Hair follicle dermal papilla cell (primary cell): Measurements from ENCODE around the gene NRCAM.

- CAGE, long polyA plus RNA, result no peak
These were observed 81.7 kb downstream of the ATXN7L1 start for GRCh38 chr7:105794536-105795359.

DNA sequence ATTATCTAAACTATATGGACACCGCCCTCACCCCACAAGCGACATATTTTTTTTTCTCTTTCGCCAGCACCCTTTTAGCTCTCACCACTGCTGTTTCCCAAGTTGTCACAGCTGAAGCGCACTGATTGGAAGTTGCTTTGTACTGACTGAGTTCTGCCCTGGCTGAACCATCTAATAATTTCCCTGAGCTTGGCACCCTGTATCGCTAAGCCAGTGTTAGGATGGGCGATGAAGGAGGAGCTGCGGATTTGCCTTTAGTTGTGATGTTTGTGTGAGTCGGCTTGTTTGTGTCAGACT lies 1.3 kb upstream of the ATXN7L1 start:
- CAGE, long polyA plus RNA, result no peak

DNA sequence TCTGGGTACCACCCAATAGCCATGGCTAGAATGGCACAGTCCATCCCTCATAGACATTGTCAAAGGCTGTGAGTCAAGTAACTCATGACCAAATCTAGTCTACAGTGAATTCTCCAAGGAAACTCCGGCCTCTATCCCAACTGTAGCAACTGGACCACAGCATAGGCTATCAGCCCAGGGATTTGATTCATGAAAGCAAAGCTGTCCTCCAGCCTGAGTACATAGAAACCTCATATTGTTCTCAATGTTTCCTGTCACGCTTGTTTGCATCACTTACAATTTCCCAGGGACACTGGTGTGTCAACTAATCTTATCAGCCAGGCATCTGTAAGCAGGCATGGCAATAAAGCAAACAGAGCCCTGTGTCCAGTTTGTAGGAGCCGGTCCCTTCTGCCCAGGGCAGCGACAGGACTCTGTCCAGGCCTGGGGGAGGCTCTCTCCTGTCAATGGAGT lies 23.0 kb upstream of the CDHR3 start:
- CAGE, long polyA plus RNA, result no peak

GRCh38 chr7:105990731-105990999 lies 27.6 kb downstream of the CDHR3 start:
- CAGE, long polyA plus RNA, result no peak

DNA sequence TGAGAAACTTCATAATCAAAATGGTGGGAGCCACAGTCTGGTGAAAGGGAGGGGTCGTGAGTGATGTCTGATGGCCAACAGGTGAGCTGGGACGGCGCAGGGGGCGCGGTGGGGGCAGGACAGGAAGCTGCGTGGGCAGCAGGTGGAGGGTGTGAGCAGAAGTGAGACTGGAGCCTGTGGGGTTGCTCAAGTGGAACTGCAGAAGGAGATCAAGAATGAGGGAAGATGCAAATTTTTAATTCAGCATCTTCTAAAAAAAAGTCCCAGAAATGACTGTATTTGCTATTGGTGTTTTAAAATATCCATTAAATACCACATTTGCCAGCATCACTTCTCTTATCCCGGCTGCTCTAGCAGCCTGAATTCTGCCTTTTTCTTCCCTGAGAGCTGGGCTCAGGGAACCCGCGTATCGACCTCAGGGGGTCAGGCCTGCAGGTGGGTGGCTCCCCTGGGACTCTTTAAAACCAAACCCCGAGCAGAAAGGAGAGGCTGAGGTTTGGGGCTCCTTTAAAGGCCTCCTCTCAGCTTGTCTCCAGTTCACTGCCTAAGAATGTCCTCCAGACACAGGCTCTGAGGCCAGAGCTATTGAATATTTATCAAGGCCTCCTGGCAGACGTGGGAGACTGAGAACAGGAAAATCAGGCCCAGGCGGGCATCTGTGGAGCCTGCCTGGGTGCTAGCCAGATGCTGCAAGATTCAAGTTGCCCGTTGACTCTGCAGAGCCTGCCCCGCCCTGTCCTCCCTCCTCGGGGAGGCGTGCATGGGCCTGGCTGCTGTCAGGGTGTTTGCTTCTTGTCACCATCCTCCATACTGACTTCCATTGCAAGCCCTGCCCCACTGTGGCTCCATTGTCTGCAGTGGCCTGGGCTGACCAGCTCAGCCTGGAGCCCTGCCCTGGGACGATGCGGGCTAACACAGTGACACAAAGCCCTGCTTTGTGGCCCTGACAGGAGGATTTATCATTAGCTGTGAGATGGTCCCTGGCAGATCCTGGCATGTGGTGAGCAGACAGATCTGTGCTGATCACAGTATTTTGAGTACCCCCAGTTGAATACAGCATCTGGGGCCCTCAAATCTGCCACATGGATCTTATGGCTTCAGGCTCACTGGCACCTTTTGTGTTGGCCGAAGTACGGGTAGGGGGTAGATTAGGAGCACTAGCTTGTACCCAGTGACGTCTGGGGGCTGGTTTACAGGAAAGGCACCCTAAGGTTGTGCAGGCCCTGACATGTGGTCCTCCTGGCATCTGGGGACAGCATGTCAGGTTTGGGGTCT lies 53.7 kb downstream of the SYPL1 start:
- CAGE, long polyA plus RNA, result no peak

- CAGE, long polyA plus RNA, result no peak
These were observed 64.5 kb upstream of the SYPL1 start for GRCh38 chr7:106176340-106177186.

DNA sequence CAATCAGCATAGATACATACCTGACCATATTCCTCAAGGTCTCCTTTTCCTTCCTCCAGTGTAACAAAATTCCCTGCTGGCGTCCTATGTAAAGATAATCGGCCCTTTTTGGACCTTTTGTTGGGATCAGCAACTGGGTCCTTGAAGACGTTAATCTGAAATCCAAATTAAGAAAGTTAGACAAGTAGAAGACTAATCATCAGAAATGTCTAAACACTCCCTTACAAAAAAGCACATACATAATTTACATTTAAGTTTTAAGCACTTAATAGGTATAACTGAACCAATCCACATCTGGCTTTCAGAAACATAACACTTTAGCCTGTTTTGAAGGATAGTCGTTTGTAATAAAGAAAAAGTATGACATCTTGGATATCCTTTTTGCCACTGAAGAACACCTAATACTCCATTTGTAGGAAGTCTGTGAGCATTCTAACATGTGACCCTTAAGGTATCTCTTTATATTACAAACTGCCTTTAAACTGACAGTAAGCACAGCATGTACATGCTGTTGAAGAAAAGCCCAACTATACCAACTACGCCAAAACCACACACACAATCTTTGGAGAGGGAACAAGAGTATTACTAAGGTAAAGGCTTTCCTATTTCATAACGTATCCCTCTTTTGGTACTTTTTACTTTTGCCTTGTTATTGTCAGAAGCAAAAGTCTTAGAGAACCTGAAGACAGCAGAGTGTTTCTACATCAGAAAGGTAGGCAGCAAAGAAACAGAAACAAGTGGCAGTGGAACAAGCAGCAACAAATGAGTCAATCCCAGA lies 31.6 kb downstream of the NAMPT start:
- CAGE, long polyA plus RNA, result no peak

DNA sequence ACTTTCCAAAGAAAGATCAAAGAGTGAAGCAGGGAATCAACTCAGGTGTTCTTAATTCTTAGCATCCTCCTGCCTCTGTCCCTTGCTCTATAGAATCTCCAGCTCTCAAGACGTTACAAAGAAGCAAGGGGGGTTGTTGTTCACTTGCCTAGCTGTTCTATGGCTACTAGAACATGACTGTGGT lies 31.1 kb downstream of the NAMPT start:
- CAGE, long polyA plus RNA, result no peak

DNA sequence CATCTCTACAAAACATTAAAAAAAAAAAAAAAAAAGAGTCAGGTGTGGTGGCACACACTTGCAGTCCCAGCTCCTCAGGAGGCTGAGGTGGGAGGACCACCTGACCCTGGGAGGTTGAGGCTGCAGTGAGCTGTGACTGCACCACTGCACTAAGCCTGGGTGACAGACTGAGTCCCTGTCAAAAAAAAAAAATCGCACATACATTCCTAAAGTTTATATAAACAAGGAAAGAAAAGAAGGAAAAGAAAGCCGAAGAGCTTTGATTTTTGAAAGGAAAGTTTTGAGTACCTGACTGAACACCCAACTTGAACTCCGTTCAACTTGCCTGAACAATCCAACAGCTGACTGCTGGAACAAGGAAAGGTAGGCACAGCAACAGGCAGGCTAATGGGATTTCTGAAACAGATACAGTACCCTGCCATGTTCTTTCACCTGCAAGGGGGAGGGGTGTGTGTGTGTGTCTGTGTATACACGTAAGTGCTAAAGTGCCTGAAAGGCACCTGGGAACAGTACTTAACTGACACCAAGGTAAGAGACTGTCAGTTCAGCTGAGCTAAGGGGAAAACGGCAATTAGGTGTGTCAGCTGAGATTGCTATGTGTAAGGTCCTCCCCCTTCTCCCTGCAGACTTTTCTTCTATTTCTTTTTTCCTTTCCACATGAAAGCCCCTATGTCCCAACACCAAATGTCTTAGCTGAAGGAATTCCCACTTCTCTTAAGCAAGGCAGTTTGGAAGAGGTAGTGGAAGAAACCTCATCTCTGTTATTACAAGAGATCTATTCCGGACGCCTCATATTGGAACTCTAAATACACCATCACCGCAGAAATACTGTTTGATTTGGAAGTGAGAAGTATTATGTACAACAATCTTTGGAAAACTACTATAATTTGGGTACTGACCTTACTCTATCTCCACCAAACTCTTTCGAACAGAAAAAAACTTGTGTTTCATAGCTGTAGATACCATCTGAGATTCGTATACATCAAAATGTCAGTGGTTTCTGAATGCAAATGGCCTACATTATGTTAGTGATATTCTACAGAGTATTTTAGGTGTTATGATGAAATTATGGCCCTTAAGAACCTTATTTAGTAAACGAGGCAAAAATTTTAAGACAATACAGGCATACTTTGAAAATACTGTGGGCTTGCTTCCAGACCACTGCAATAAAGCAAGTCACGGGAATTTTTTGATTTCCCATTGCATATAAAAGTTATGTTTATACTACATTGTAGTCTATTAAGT lies 26.9 kb downstream of the NAMPT start:
- CAGE, long polyA plus RNA, result no peak

DNA sequence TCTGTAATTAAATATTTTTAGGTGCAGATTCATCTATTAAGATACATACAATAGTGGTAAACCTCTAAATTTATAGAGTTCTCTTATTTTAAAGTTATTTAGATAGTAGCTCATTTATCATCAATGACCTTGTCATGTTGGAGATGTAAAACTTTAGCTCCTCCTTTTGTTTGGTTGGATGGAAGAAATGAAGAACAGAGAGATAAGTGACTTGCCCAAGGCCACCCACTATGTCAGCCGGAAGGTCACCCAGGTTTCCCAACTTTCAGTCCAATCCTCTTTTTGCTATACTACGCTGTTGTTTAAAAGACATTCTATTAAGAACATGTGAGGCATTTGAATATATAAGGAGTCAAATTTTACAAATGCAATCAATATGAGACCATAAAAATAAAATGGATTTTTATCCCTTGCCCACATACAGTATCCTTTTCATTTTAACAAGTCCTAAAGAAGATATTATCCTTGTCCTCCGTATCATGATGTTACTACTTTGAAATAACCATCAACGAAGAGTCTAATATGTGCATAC lies 18.8 kb downstream of the NAMPT start:
- CAGE, long polyA plus RNA, result no peak

GRCh38 chr7:106327314-106327700 lies 42.5 kb upstream of the NAMPT start:
- CAGE, long polyA plus RNA, result no peak

DNA sequence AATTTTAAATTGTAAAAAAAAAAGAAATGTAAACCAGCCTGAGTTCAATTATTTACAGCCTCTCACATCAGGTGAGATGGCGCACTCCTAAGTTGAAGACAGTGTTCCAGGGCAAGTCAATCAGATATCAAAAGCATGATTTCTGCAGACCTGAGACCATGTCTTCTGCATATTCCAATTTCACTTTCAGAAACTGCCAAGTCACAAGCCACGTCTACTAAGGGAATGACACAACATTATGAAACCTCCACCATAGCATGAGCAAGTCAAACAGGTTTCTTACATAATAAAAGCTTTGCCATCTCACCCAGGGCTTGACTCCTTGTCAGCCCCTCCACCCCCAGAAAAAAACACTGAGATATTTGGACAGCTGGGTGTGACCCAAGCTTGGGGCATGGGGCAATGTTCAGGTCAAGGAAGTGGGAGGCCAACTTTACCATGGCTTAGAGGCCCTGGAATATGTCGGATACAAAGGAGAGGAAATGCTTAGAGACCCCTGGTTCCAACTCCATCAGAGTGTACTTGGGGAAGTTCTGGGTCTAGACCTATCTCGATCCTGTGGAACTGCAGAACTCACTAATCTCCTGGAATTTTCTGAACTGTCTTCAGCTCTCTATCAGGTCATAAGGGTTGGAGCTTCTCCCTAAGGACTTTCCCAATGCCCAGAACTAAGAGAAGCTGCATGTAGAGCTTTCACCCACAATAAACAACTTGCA lies 80.5 kb upstream of the NAMPT start:
- CAGE, long polyA plus RNA, result no peak

DNA sequence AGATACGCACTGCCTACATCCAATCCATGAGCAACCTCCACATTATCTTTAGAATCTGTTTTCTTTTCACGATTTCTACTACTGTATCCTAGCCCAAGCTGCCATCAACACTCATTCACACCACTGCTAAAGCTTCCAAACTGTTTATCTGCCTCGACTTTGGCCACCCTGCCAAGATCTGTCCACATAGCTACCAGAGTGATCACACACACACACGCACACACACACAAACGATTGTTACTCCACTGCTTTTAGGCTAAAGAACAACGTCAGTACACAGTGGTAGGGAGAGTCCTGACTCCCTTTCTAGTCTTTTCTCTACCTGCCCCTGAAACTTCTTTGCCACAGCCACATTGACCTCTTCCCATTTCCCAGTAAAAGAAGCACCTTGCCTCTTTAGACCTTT lies 142.0 kb downstream of the CCDC71L start:
- CAGE, long polyA plus RNA, result no peak

DNA sequence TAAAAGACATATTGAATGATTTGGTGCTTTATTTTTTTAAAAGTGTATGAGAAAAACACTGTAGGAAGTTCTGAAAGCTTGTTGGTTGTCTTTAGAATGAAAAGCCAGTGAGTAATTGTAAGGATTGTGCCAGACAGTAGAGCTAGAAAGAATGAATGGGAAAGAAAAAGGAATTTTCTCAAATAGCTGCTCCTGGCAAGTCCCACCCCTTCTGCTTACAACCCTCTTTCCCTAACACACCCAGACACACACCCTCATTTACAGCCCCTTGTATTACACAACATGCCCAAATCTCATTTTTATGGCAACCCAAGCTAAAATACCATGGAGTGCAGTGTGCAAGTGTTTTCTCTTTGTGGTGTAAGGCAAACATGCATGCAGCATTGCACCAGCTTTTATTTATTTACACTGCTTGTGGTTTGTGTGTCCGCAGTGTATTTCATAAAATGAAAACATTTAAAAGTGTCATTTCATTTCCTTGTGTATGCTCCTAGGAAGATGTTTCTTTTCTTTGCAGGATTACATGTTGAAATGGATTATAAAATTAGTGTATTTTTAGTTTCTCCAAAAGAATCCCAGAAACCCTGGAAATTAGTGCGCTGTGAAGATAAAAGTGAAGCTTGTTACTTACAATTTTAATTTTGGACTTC lies 1.5 kb downstream of the PRKAR2B start:
- CAGE, long polyA plus RNA, result no peak

GRCh38 chr7:107332853-107333188 lies 137.0 kb upstream of the GPR22 start:
- CAGE, long polyA plus RNA, result no peak

DNA sequence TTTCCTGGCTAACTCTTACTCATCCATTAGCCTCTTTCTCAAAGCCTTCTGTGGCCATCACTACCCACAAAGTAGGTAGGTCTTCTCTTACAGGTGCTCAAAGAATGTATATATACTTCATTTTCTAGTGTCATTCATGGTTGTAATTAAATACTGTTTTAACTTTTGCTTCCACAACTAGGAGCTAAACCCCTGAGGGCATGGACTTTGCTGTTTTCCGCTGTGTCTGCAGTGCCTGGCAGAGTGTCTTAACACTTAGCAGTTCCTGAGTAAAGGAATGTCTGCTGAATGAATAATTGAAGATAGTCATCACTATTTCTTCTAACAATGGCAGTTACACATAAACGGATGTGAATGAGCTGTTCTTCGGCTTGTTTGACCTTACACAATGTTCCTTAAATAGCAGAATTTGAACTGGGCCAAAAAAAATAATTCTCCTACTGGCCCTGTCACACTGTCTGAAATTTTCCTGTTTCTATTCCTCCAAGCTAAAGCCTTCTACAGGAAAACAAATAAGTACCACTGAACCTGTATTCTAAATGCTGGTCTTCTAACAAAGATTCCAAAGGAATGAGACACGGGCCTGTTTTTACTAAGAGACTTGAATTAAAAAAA lies 15.2 kb downstream of the BCAP29 start:
- CAGE, long polyA plus RNA, result no peak

DNA sequence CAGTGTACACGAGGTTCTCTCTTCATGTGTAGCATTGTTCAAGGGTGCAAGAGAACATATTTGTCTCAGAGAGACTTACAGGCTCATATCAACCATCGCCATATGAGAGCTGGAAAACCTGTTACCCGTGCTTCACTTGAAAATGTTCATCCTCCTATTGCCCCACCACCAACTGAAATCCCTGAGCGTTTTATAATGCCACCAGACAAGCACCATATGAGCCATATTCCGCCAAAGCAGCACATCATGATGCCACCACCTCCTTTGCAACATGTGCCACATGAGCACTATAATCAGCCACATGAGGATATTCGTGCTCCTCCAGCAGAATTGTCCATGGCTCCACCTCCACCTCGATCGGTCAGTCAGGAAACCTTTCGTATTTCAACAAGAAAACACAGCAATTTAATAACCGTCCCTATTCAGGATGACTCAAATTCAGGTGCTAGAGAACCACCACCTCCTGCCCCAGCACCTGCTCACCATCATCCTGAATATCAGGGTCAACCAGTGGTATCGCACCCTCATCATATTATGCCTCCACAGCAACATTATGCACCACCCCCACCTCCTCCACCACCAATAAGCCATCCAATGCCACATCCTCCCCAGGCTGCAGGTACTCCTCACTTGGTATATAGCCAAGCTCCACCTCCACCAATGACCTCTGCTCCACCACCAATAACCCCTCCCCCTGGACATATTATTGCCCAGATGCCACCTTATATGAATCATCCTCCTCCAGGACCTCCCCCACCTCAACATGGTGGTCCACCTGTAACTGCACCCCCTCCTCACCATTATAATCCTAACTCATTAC lies 14.4 kb downstream of the CBLL1 start:
- CAGE, long polyA plus RNA, result no peak

- CAGE, long polyA plus RNA, result no peak
These were observed 40.1 kb downstream of the DLD start for GRCh38 chr7:107930977-107931575.

DNA sequence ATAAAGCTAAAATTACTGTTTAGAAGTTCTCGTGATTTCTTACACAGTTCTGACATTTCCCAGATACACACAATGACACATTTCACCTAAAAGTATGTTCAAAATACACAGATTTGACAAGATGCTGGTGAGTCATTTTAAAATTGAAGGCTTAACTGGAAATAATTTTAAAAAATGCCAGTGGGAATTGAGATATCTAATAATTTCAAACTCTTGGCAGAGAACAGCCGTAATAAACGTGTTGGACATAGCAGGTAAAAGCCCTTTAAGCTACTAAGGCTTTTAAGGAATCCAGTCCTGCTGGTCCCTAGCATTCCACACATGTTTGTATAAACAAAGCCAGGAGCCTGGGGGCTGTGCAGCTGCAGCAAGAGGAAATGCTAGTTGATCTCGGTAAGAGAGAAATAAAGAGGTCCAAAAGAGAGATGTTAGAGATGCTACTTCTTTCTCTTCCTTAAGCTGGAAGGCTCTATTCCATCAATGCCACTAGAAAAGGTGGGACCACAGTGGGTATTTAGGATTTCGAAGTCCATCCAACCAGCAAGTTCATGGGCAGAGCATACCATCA lies 50.5 kb downstream of the LAMB1 start:
- CAGE, long polyA plus RNA, result no peak

GRCh38 chr7:108456058-108457053 lies at the start of gene NRCAM:
Gene NRCAM (minus strand): TSS chr7:108456436.
- CAGE, long polyA plus RNA, result no peak